ENCODE measurements around the genes ZNF587B and TRIM28.

DNA sequence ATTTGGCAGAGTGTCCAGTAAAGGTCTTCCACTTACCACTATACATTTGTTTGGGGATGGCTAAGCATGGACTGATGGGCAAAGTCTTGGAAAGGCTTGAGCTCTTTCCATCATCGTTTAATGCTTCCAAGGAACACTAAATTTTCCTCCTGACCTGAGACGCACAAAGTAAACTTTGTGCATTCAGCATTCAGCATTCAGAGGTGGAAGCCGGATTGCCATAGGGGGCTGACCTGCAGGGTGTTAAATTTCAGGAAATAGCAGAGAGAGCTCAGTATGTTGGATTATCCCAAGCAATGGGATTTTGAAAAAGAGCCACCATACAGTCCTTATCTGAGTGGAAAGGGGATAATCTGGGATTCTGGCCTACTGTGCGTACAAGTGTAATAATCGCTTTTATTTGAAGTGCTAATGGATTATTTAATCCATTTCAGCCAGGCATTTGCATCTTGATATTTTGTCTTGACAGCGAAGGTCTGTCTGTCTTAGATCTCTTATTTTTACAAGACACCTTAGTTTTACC is 14.0 kb downstream of the ZNF552 start:
- RRBS = no CpG with 5 or more reads among the region's 6 CpGs

GRCh38 chr19:57829607-57830956 is at the start of gene ZNF587B:
TSS of gene ZNF587B (plus strand) at chr19:57830299.
- RRBS = no CpG with 5 or more reads among the region's 38 CpGs

- RRBS = no CpG with 5 or more reads among the region's 10 CpGs
Measured at GRCh38 chr19:57873830-57874474, 14.9 kb downstream of the ZNF814 start.

DNA sequence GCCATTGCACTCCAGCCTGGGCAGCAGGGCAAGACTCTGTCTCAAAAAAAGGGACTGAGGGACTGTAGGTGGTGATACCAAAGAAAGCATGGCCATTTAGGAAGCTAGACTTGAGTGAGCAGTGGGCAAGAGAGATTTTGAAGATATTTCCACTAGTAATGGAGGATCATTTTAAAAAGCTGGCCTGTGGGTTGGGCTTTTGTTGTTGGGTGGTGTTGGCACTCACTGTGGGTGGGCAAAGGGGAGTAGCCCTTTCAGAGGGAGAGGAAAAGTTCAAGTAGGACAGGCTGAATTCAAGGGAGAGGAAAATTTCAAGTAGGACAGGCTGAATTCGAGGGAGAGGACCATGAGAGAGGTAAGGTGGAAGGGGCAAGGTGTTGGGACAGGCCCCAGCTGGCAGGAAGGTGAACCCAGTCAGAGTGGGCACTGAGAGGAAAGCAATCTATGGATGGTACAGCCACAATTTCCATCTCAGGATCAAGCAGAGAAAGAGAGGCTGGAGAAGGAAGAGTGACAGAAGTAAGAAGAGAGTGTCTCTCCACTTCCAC is 1.4 kb upstream of the ZNF606 start:
- RRBS = no CpG with 5 or more reads among the region's 1 CpG

DNA sequence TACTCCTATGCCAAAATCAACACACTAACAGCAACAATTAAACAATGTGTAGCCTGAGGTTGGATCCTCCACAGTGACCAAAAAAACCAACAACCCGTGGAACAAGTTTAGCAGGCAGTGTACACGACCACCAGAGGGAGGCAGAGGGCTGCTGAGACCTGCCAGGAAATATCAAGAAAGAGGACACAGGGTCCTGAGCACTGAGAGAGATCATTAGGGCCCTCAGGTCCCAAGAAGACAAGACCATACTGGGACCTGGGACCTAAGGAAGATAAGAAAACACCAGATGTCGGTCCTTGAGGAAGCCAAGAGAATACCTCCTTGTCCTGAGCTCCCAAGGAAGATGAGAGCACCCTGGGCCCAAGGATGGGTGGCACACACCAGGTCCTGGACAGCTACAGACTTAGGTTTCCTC is 895 bp upstream of the ZNF274 start:
- RRBS = no CpG with 5 or more reads among the region's 3 CpGs

DNA sequence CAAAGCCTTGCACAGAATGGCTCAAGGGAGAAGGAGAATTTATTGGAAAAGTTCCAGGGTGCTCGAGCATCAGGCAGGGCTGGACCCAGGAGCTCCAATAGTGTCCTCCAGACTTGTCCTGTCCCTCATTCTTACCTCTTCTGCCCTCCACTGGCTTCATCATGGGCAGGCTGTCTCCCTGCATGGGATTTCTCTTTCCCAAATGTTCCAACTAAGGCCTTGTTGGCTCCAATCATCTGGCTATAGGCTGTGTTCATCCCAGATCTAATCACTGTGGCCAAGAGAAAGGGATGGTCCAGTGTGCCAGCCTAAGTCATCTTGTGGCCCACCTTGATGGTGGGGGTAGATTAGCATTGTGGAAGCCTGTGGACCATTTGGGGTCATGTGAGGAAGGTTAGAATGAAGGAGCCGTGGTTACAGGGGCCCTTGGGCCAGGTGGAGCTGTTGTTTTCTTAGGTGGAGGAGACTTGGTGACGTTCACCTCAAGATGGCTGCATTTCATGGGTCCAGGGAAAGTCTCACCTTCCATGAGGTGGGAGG is 19.6 kb upstream of the ZNF544 start:
- RRBS = no CpG with 5 or more reads among the region's 3 CpGs

DNA sequence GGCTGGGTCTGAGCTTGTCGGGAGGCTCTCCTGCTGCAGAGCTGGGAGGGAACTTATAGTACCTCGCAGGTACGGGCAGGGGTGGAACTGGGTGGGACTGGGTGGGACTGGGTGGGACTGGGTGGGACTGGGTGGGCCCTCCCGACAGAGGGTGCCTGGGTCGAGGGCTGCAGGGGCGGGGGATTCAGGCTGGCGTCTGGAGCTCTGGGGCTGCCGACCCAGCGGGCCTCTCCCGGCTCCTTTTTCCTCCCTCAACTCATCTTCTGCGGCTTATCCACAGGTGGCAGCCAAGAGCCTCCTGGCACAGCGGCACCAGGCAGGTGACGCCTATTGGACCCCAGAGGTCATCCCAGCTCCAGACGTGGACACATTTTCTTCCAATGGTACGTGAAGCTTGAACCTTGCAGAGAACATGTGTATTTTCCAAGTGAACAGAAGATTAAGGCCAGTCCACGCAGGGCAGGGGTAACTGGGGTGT is 513 bp downstream of the ZNF544 start:
- RRBS = 24% methylated on average over 3 of the region's 16 CpGs

DNA sequence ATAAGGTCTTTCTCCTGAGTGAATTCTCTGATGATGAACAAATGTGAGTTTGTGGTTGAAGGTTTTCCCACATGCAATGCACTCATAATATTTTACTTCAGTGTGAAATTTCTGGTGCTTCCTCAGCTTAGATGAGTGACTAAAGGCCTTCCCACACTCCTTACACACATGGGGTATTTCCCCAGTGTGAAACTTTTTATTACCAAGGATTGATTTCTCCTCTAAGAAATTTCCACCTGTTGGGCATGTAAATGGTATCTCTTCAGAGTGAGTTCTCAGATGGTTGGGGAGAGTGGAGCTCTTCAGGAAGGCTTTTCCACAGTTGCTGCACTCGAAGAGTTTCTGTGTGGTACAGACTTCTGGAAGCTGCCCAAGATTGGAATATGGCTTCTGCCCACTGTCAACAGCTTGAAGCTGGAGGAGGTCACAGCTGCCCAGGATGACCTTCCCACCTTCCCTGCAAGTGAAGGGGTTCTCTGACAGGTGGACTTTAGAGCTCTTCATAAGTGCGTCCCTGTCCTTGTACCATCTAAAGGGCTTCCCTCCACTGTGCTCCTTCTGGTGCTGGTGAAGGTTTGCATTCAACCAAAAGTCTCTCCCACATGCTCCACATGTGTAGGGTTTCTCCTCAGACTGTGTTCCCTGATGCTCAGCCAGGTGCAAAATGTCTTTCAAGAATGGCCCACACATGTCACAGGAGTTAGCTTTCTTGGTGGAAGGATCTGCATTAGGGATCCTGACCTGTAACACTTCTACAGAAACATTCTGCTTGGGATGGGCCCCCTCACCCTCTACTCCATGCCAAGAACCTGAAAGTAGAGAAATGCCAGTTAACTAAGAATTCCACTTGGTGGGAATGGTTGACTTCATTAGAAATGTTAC is 5.3 kb downstream of the ZNF132 start:
- RRBS = no CpG with 5 or more reads among the region's 2 CpGs

DNA sequence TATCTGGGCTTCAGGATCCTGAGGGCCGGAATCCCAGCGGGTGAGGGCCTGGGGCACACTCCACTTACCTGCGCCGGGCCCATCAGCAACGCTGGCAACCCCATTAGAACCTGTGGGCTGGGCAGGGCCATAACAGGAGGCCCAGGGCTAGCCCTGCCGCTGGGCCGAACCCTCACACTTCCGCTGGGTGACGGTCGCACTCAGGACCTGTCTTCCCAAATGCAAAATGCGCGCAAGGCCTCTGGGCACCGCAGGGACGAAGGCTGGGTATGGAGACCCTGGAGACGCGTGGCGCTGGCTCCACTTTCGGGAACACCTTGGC is 301 bp downstream of the ZNF132 start:
- RRBS = 56% methylated on average over 4 of the region's 18 CpGs

- RRBS = no CpG with 5 or more reads among the region's 17 CpGs
Measured at GRCh38 chr19:58440330-58440569, 297 bp upstream of the ZNF132 start.

- RRBS = no CpG with 5 or more reads among the region's 9 CpGs
Measured at GRCh38 chr19:58497640-58498206, 14.1 kb downstream of the SLC27A5 start.

DNA sequence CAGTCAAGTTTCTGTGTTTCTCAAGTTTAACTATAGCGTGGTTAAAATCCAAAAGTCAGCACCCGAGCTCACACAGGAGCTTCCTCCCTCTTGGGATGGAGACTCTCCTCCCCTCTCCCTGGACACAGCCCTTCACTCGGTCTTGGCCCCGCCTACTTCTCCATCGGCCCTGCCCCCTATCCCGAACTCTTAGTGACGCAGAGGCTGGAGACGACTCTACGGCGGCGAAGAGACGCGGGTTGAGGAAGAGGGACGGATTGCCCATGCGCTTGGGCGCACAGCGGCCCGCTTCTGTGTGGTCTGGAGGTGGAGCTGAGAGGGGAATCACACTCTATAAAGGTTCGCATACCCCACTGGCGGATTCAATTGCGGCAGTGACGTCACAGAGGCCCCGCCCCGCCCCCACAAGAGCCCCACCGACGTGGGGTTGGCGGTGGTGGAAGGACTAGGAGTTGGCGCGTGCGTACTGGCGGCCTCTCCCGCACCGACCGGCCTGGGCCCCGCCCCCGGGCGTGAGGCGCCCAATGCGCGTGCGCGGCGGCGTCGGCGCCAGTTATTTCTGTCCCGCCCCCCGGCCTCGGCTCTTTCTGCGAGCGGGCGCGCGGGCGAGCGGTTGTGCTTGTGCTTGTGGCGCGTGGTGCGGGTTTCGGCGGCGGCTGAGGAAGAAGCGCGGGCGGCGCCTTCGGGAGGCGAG is at the start of gene TRIM28:
Gene TRIM28 (plus strand): TSS at position 192 of the 694 bp plus-strand sequence.
- RRBS = 1% methylated on average over 13 of the region's 68 CpGs

DNA sequence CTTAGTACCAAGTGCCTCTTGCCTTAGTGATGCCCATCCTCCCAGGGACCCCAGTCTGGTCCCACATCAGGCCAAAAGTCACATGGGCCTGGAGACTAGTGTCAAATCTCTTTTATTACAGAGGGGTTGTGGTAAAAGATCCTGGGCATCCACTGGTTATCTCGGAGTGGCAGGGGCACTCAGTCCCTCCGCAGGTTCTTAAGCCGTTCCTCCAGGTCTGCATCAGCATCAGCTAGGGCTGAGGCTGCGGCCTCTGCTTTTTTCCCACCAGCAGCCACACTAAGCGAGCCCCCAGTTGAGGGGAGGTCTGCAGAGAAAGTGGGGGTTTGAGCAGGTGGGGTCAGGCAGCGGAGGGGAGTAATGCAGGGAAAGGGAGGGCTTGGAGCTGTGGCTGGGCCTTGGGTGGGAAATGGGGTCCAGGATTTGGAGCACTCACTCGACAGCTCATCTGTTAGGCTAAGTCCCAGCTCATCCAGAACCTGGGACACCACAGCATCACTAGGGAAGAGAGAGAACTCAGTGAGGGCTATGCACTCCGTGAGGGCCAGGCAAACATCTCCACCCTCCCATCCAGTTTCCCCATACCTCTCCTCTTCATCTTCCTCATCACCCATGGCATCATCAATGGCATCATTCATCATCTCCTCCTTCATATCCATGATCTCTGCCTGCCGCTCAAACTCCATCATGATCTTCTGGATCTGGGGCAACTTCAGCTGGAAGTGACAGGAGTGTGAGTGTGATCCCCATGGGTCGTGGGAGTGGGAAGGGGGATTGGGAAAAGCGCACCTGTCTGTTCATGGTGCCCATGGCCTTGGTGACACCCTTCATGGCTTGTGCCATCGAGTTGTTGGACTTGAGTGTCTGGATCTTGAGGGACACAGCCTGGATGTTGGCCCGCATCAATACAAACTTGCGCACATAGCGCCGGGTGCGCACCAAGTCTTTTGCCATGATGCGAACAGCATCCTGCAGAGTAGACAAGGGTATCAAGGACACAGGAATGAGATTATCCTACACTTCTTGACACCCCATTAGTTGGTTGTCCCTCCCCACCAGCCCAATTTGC is 3.1 kb downstream of the CHMP2A start:
- RRBS = no CpG with 5 or more reads among the region's 18 CpGs

DNA sequence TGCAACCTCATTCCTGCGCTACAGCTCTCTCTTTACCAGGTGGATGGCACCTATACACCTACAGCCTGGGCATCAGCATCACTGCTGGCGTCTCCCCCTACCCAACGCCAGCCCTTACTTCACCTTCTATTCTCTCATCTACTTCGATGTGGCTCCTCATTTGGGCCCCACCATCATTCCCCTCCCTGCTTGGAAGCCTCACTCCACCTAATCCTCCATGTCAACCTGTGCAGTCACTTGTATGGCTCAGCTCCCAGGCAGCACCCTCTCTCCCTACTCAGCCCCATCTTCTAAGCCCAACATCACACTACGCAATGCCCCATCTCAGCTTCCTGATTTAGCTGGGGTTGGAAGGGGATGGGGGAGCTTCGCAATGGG is 1.1 kb downstream of the MZF1 start:
- RRBS = no CpG with 5 or more reads among the region's 6 CpGs